HT1080 (cell line): ENCODE data around the gene MRPL21.

RAMPAGE:
- cytosol, long total RNA, result no peak
- long total RNA, result no peak
- nucleus, long total RNA, result no peak
Measured at GRCh38 chr11:68275655-68276140, 3.9 kb upstream of the C11orf24 start.

DNA sequence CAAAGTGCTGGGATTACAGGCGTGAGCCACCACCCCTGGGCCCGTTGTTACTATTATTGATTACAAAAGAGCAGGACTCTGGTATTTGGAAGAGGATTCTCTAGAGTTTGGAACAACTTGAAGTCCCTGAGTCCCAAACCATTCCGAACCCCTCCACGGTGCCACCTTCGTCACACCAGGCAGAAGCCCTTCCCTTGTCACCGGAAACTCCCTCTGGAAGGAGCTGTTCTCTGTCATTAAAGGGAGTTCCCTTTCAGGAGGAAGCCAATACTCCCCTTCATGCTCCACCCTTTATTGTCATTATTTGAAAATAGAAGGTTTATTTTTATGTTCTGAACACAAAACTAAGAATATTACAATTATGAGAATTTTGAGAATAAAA, 5.1 kb upstream of the C11orf24 start:
RAMPAGE:
- cytosol, long total RNA, result no peak
- long total RNA, result no peak
- nucleus, long total RNA, result no peak

GRCh38 chr11:68342317-68343352, 30.2 kb downstream of the LRP5 start:
RAMPAGE:
- cytosol, long total RNA, result no peak
- long total RNA, result no peak
- nucleus, long total RNA, result no peak

GRCh38 chr11:68370462-68371283, 58.3 kb downstream of the LRP5 start:
RAMPAGE:
- cytosol, long total RNA, result no peak
- long total RNA, result no peak
- nucleus, long total RNA, result no peak

RAMPAGE:
- cytosol, long total RNA, result no peak
- long total RNA, result no peak
- nucleus, long total RNA, result no peak
Measured at GRCh38 chr11:68374087-68374550, 61.7 kb downstream of the LRP5 start.

GRCh38 chr11:68380344-68381091, 68.1 kb downstream of the LRP5 start:
RAMPAGE:
- cytosol, long total RNA, result no peak
- long total RNA, result no peak
- nucleus, long total RNA, result no peak

RAMPAGE:
- cytosol, long total RNA, result no peak
- long total RNA, result no peak
- nucleus, long total RNA, result no peak
Measured at GRCh38 chr11:68660497-68660952, 23.8 kb upstream of the GAL start.

RAMPAGE:
- cytosol, long total RNA, result no peak
- long total RNA, result no peak
- nucleus, long total RNA, result no peak
Measured at GRCh38 chr11:68772807-68773447, 21.6 kb upstream of the TESMIN start.

GRCh38 chr11:68837841-68838925, 3.5 kb downstream of the CPT1A start:
RAMPAGE:
- cytosol, long total RNA, result no peak
- long total RNA, result no peak
- nucleus, long total RNA, result no peak

DNA sequence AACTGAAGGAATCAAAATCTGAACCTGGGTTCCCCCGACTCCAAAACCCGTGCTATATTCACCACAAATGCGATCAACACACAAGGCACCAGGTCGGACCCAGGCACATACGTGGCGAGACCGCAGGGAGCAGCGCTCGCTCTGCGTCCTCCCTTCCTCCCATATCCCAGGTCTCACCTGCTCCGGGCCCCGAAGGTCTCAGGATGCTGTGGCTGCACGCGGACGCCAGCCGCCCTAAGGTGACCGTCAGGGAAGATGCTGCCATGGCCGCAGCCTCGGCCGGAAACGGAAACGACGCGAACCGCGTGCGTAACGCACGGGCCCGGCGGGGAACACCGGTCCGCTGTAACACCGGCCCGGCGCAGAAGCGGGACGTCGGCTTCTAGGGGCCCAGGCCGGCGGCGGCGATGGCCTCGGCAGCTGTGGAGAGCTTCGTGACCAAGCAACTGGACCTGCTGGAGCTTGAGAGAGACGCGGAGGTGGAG, at the start of gene MRPL21:
MRPL21 (minus strand) TSS at position 287 of the 485 bp plus-strand sequence.
RAMPAGE:
- cytosol, long total RNA, result start-site peak on the minus strand centred at position 261 of the sequence, 53 bp wide, 741 and 2,651 reads in 2 replicates
- long total RNA, result start-site peak on the minus strand centred at position 263 of the sequence, 57 bp wide, 425 reads; start-site peak on the plus strand centred at position 358 of the sequence, 9 bp wide, 17 reads
- nucleus, long total RNA, result start-site peak on the minus strand centred at position 257 of the sequence, 42 bp wide, 821 and 471 reads in 2 replicates

DNA sequence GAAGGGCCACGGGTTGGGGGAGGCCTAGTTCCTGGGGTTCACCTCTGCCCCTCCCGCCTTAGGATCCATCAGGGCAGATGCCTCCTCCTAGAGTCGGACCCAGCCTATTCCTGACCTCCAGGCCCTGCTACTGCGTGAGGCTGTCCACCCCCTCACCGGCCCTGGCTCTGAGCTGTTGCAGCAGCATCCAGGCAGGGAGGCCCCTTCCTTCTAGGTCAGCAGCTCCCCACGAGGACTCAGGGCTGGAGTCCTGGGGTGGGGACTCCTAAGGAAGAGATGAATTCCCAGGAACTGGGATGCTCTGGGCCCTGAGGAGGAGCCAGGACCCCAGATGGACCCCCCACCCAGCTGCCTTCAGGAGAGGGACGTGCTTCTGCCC, 10.4 kb downstream of the MRGPRF start:
RAMPAGE:
- cytosol, long total RNA, result no peak
- long total RNA, result no peak
- nucleus, long total RNA, result no peak

DNA sequence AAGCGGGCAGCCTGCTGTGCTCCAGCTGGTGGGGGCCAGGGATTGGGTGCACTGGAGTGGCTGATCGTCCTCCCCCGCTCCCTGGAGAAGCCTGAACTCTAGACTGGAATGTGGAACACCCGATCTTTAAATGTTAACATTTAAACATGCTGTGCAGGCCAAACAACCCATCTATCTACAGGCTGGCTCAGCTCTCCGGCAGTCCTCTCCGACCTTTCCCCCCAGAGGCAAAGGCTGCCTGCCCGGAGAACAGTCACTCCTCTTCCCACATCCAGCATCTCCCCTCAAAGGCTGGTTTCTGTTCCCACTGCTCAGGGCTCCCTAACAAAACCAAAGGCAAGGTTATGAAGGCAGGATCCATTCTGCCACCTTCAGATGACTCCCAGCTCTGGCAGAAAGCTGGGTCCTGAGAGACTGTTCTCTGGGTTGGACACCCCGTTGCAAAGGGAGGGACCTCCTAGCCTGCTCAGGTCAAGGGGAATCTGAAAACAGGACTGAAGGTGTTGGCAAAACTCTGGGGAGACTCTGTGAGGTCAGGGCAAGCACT, 4.9 kb downstream of the MRGPRF start:
RAMPAGE:
- cytosol, long total RNA, result no peak
- long total RNA, result no peak
- nucleus, long total RNA, result no peak

DNA sequence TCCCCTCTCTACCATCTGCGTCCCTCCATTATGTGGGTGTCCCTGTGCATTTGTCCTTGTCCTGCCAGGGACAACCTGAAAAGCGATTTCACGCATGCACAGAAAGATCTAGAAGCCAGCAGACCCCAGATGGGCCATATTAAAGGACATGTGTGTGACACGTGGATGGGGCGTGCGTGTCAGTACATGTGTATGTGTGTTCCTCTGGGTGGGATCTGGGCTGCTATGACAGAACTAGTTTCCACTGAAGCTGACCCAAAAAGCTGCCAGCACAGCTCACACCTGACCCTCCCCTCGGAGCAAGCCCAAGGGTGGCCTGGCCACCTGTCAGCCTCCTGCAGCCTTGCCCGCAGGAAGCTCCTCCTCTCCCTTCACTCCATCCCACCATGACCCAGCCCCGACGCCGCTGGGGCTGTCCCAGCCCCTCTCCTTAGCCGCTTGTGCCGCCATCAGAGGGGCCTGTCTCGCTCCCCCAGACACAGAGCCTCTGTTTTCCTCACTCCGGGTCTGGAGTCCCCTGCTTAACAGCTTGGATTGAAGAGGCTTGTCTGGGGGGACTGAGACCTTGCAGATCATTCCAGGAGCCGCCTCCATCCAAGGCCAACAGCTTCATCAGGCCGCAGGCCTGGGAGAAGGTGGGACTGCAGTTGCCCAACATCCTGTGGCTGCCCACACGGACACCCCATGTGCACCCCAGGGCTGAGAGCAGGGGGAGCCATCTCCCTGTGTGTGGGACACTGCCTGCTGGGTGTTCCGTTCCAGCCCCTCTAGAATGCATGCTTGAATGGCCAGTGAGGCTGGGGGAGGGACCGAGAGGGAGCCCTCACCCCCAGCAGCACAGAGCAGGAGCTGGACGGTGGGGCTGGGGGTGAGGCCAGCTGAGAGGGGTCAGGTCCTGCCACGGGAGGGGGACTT, 875 bp downstream of the MRGPRF start:
RAMPAGE:
- cytosol, long total RNA, result no peak
- long total RNA, result no peak
- nucleus, long total RNA, result no peak

DNA sequence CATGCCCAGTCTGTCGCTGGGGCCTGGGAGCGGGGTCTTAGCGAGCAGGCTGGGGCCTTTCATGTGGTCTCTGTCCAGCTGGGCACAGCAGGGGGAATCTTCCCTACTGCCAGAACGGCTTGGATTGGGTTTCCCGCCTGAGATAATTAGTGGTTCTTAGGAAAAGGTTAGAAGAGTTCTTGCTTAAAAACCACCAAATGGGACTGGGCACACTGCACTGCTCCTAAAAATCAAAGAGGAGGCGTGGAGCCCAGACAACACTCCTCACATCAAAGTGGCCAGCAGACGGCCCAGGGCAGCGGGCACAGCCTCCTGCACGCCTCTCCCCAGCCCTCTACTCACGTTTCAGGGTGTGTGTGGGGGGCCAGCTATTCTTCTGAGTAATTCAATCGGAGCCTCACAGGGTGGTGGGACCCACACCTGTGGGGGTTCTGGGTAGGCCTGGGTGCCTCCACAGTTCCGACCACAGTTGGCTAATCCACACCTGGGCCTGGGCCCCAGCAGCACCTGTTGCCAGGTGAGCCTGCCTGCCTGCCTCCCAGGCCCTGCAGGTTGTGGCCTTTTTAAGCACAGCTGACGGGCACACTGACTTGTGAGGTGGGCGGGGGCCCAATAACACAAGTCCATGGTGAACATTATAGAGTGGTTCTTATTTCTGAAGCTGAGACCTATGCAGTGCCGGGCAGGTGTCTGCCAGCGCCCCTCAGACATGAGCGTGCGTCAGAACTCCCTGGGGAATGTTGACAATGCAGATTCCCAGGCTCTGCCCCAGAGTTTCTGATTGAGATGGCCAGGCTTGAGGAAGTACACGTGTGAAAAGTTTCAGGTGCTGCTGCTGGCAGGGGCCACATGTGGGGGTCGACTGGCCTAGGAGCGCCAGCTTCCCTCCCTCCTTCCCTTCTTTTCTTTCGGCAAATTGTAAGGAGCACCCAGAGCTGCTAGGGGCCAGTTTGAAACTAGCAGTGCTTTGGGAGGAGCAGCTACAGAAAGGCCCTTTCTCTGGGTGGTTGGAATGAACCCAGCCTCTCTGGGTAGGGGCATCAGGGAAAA, 46.0 kb downstream of the TPCN2 start:
RAMPAGE:
- cytosol, long total RNA, result no peak
- long total RNA, result no peak
- nucleus, long total RNA, result no peak

DNA sequence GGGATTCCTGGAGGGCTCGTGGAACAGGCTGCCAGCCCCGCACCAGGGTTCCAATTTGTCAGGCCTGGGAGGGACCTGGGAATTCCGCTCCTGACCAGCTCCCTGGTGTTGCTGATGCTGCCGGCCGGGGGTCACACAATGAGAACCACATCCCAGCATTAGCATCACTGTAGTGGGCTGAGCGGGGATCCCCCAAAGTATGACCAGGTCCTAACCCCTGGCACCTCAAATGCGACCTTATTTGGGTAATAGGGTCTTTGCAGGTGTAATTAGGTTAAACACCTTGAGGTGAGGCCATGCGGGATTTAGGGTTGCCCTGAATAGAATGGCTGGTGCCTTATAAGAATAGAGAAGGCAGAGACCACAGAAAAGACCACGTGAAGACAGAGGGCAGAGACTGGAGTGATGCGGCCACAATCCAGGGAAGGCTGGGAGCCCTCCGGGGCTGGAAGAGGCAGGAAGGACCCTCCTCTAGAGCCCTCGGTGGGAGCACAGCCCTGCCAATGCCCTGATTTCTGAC, 51.2 kb downstream of the TPCN2 start:
RAMPAGE:
- cytosol, long total RNA, result no peak
- long total RNA, result no peak
- nucleus, long total RNA, result no peak

DNA sequence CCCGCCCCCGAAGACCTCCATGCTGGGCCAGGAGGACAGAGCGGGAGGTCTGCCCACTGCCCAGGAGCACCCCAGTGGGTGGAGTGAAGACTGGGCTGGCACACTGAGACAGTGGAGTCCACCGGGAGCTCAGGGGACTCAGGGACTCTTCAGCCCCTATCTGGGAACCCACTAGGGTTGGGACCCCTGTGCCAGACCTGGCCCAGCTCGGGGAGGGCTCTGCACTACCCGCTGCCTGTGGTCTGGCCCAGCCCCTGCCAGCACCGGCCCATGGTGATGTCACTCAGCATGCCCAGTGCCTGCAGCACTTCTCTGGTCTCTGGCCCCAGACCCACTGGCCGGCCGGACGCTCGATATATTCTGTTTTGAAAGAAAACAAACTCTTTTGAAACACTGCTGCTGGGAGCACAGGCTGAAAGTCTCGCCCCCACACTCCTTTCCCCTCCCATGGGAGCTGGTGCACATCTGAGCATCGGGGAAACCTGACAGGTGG, 62.8 kb downstream of the MYEOV start:
RAMPAGE:
- cytosol, long total RNA, result no peak
- long total RNA, result no peak
- nucleus, long total RNA, result no peak

DNA sequence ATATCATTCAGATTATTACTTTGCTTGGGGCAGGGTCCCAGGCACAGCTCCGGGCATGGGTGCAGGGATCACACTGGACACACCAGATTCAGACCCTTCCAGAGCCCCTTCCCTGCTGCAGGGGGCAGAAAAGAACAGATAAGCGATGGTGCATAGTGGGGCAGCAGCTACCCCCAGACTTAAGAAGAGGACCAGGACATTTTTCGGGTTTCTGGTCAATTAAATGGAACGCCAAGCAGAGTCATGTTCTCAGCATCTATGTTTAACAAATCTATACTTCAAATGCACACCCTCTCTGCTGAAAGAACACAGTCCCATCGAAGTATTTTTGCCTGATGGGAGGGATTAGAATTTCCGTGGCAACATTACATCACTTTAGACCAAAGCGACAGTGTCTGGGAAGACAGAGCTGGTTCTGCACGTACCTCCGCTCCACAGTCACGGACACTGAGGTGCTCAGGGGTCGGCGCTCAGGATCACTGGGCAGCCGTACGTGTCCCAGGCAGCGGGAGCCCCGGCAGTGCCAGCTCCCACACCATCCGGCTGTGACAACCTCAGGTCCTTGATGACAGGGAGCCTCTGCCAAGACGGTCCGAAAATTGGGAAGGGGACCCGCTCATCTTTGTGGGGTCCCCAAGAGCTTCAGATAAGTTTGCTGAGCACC, 125.5 kb downstream of the MYEOV start:
RAMPAGE:
- cytosol, long total RNA, result no peak
- long total RNA, result no peak
- nucleus, long total RNA, result no peak

DNA sequence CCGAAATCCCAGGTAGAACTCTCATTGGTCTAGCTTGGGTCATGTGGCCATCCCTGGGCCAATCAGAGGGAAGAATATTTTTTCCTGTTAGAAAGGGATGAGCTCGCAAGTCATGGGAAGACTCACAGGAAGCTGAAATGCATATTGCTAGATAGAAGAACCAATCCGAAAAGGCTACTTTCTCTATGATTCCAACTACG, 131.5 kb downstream of the MYEOV start:
RAMPAGE:
- cytosol, long total RNA, result no peak
- long total RNA, result no peak
- nucleus, long total RNA, result no peak

RAMPAGE:
- cytosol, long total RNA, result no peak
- long total RNA, result no peak
- nucleus, long total RNA, result no peak
Measured at GRCh38 chr11:69496838-69497753, 143.9 kb upstream of the CCND1 start.

RAMPAGE:
- cytosol, long total RNA, result no peak
- long total RNA, result no peak
- nucleus, long total RNA, result no peak
Measured at GRCh38 chr11:69636087-69636993, 4.6 kb upstream of the CCND1 start.